LNCaP clone FGC (cell line): ENCODE data around the gene CBLN4.

- RRBS, 2 experiments, result 1% methylated on average over 17 to 18 of the region's 45 CpGs
These were observed 601 bp downstream of the PFDN4 start for GRCh38 chr20:54208229-54209147.

- RRBS, 2 experiments, result no CpG with 5 or more reads among the region's 2 CpGs
These were observed 13.6 kb downstream of the PFDN4 start for GRCh38 chr20:54221509-54221881.

DNA sequence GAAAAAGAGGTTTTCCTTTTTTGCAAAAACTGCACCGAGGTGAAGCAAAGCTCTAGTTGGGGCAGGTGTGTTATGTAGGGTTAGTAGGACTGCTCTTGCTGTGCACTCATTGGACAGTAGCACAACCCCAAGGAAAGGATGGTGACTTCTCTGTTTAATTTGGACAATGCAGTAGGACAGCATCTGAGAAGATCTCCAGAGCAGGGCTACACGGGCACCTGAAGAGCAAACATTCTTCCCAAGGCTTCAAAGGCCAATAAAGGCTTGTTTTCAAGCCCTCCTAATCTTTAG, 384.2 kb downstream of the DOK5 start:
- RRBS, 2 experiments, result no CpG with 5 or more reads among the region's 2 CpGs

DNA sequence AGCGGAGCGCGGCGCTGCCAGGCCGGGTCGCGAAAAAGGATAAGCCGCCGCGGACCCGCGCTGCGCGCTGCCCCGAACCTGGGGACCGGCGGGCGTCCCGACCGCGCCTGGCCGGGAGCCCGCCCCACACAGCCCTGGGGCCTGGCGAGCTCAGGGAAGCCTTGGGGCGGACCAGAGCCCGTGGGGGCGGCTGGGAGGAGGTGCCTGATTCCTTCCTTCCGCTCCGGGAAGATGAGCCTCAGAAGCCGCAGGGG, at the start of gene CBLN4:
Gene CBLN4 (minus strand): TSS at position 173 of the 254 bp plus-strand sequence.
- RRBS, 2 experiments, result 10 to 27% methylated on average over 17 of the region's 30 CpGs

DNA sequence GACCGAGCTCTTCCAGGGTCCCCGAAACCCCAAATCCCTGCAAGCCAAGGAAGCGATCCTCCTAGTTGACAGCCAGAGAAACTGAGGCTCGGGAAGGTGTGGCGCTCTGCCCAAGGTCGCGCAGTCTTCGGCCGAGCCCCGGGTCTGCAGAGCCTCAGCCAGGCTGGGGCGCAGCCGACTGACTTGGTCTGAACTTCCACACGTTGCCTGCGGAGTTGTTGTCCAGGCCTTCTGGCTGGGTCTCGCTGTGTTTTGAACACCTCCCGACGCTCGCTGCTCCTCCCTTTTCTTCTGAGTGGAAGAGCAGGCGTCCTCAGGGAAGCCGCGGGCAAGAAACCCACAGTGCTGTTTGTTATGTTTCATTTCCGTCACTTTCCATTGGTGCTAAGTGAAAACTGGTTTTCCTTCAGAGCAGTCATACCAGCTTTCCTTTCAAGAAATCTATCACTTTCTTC, 563 bp downstream of the FAM210B start:
- RRBS, 2 experiments, result no CpG with 5 or more reads among the region's 22 CpGs

- RRBS, 2 experiments, result no CpG with 5 or more reads among the region's 7 CpGs
These were observed 21.7 kb downstream of the CASS4 start for GRCh38 chr20:56433648-56434327.

GRCh38 chr20:56443362-56443951, 25.0 kb upstream of the RTF2 start:
- RRBS, 2 experiments, result no CpG with 5 or more reads among the region's 19 CpGs

- RRBS, 2 experiments, result no CpG with 5 or more reads among the region's 19 CpGs
These were observed 93.0 kb downstream of the TFAP2C start for GRCh38 chr20:56721868-56722659.

GRCh38 chr20:56808440-56809419, 179.6 kb downstream of the TFAP2C start:
- RRBS, 2 experiments, result no CpG with 5 or more reads among the region's 18 CpGs

DNA sequence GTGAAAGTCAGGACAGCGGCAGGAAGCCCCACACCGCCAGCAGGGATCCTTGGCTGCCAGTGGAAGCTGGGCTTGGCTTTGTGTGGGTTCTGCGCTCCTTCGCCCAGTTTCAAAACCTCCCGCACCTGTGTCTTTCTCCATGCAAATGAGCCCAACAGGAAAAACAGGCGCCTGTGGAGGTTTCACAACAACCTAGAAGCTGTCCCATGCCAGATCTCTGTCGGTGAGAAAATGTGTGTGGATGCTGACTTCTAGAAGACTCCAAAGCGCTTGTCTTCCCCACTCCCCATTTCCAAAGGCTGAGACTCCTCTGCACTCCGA, 291.6 kb downstream of the BMP7 start:
- RRBS, 2 experiments, result no CpG with 5 or more reads among the region's 9 CpGs

DNA sequence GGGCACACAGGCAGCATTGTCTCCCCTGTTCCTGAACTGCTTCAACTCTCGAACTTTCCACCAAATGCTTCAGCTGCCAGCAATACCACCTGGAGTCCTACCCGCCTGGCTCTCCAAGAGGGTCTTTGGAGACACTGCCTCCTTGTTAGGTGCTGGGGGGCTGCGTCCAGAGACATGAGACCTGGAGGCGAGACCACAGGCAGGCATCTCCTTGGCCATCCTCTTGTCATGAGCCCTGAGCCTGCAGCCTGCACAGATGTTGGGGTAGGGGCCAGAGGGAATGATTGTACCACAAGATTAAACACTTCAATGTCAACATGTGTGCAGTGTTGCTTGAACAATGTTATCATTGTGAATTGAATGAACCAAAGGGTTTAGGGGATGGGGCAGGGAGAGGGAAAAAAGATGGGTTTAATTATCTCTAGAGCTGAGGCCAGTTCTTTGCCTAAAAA, 24.9 kb downstream of the BMP7 start:
- RRBS, 2 experiments, result no CpG with 5 or more reads among the region's 4 CpGs

DNA sequence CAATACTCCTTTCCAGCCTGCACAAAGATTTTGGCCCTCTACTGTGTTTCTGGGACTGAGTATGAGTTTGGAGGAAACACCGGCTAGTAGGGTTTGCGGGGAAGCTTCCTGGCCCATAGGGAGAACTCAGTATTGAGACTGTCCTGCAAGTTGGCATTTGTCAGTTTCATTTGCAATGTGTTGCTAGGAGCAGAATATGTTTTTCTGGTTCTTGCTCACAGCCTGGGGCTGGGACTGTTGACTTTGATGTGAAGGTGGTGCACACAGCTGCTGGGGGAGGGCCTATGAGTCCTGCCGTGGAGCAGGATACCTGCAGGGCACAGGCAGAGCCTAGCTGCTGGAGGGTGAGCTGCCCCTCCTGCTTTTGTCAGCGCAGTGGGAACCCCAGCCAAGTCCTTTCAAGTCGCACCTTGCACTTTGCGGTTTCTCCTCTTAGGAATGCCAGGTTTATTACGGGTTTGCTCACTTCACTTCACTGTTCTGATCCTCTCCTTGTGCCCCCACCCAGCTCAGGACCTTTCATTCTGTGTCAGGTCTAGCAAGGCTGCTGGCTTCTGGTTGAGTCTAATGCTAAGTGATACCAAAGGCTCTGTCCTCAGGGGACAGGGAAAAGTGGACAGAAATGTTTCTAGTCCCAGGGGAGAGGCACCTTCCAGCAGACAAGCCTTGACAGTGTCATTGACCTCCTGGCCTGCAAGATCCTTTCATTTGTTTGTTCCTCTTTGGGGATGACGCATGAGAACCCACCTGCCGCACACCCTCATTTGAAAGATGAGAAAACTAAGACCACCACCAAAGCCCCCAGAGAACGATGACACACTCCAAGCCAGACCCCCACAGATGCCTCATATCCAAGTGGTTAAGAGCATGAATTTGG, 2.8 kb upstream of the SPO11 start:
- RRBS, 2 experiments, result no CpG with 5 or more reads among the region's 10 CpGs

DNA sequence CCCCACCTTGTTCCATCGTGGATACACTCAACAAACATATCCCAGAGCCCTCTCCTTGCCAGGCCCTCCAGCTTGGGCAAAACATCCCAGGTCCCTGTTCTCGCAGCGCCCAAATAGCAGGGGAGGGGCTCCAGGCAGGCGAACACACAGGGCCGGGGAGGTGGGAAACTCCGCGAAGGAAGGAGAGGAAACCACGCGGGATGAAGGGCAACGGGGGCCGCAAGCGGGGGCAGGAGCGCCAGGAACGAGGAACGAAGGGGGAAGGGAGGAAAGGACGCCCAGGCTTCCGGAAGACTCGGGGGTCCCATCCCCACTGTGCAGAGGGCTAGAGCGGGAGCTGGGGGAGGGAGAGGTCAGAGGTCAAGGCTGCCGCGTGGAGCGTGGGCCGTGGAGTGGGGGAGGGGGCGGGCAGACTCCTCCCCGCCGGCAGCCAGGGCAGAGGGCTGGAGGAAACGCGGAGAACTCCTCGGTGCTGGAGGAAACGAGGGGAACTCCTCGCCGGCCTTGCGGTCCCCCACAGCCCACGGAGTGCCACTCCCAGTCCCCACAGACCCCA, 1.4 kb upstream of the RBM38 start:
- RRBS, 2 experiments, result 47 to 80% methylated on average over 3 to 9 of the region's 34 CpGs

DNA sequence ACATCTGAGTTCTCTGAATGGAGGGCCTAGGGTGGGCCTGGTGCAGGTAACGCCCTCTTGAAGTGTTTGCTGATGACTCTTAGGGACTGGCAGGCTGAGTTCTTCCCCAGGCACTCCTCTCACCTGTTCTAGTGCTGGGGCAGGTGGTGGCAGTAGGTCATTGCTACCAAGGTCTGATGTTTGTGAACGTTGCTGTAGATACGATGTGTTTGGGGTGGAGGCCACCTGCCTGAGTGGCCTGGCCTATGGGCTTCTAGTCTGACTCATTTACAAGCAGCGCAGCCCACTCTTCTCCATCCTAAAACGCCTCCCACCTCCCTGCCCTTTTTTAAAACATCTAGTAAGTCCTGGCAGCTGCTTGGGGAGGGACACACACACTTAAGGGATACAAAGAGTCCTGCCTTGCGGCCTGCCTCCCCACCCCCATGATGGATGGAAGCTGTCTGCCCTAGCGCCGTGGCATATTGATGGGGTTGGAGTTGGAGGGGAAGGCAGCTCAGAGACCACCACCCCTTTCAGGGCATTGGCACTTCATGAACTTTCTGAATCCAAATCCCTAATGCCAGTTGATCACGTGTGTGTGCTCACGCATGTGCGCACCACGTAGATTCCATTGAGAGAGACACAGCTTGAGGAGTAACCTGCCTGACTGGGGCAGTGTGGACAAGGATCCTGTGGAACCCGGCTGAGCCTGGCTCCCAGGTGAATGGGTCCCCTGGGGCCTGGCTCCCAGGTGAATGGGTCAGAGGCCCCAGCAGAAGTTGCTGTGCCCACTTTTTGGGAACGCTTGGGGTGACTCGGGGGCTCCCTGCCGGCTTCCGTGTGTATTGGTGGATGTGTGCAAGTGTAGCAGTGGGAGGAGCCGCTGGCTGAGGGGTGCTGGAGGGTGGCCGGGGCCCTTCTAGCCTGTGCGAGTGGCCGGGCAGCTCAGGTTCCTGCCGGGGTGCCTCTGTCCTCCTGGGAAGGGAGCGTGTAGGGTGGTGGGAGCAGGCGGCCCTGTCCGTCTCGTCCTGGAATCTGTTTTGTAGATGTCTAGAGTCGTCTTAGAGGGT, 2.8 kb downstream of the RBM38 start:
- RRBS, 2 experiments, result no CpG with 5 or more reads among the region's 27 CpGs

- RRBS, 2 experiments, result 92 to 97% methylated on average over 4 to 9 of the region's 35 CpGs
These were observed 4.2 kb downstream of the RBM38 start for GRCh38 chr20:57395001-57396112.

- RRBS, 2 experiments, result 77 to 85% methylated on average over 8 to 9 of the region's 24 CpGs
These were observed 19.1 kb downstream of the RBM38 start for GRCh38 chr20:57410022-57410877.

DNA sequence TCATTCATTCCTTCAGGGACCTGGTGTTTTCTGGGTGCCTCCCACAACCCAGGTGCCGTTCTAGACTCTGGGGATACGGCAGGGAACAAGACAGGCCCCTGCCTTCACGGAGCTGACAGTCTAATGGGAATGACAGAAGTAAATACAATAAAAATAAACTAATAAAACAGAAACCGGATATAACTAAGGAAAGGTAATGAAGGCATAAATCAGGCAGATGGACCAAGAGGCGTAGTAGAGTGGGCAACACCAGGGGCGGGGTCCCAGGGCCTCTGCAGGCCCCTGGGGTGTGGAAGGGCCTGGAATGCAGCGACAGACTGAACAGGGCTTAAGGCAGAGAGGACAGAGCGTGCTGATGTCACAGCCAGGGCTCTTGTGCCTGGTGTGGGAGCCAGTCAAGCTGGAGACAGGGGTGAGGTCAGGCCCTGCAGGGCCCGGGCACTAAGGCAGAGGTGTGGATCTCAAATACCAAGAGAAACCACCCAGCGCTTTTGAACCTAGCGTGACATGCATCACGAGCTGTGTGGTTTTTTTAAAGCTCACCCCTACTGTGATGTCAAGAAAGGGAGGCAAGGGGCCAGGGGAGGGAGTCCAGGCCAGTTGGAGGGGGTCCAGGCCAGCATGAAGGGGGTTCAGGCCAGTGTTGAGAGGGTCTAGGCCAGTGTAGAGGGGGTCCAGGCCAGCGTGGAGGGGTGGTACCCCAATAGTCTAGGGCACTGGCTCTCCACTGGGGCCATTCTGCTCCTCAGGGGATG, 42.3 kb downstream of the RBM38 start:
- RRBS, 2 experiments, result no CpG with 5 or more reads among the region's 13 CpGs

DNA sequence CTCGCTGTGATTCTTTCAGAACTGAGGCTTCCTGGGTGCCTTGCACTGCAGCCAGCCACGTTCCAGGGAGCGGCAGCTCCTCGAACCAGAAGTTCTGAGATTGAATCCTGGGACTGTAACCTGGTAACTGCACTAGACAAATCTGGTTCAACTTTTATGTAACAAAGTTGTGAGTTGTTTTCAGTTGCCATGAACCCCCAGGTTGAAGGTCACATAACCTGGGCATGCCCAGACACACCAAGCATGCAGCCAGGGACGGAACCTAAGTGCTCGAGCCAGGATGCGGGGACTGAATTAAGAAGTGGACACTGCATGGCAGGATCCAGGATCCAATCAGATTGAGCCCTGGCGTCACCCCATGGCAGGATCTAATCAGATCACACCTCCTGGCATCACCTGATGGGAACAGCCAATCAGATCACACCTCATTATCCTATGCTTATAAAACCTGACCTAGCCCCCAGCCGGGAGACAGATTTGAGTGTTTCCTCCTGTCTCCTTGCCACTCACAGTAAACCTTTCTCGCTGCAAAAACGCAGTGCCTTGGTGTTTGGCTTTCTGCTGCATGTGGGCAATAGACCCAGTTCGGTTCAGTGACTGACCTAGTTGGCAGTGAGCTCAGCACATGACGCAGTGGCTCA, 66.0 kb downstream of the RBM38 start:
- RRBS, 2 experiments, result no CpG with 5 or more reads among the region's 13 CpGs

- RRBS, 2 experiments, result no CpG with 5 or more reads among the region's 11 CpGs
These were observed 5.3 kb upstream of the PCK1 start for GRCh38 chr20:57555520-57556139.

GRCh38 chr20:57582278-57582690, 21.4 kb downstream of the PCK1 start:
- RRBS, 2 experiments, result no CpG with 5 or more reads among the region's 10 CpGs